Omental fat pad (tissue), 4 donors: Measurements from ENCODE around the gene NOMO1.

DNA sequence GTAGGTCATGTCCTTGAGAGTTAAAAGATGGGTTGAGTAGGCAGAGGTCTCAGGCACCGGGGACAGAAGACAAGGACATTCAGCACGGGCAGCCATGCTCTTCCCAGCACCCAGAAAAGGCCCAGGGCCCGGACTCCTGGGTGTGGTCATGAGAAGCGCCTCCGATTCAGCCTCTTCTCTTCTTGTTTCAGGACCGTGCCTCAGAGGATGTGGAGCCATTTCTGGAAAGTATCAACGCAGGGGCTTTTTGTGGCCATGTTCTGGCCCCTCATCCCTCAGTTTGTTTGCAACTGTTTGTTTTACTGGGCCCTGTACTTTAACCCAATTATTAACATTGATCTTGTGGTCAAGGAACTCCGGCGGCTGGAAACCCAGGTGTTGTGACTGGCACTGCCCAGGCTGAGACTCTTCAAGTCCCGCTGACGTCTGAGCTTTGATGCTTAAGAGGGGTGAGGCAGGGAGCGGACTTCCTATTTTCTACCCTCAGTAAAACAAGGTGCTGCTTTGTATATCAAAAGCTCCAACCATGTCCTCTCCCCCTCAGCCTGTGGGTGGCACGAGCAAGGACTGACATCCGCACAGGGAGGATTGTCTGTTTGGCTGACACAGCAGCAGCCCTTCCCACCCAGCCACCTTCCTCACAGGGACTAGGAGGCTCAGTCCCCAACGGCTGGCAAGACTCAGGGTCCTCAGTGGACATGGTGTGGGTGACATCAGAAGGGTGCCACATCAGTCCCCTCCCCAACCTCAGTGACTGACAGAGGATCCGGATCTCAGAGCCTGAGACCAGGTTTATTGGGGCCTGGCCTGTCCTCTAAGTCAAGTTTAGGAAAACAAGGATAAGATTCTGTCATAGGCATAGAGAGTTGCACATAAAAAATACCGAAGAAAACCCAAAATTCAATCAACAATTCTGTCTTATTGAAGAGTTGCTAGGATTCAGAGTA lies 26.4 kb downstream of the PLA2G10 start:
- PRO-cap, result no peak
- RAMPAGE, long total RNA, 4 experiments, result no peak in any of the 4 experiments

GRCh38 chr16:14833494-14833900 lies at the start of gene NOMO1:
Gene NOMO1 (plus strand): TSS chr16:14833721.
- PRO-cap, result no peak
- RAMPAGE, long total RNA, 4 experiments, result no peak in any of the 4 experiments

DNA sequence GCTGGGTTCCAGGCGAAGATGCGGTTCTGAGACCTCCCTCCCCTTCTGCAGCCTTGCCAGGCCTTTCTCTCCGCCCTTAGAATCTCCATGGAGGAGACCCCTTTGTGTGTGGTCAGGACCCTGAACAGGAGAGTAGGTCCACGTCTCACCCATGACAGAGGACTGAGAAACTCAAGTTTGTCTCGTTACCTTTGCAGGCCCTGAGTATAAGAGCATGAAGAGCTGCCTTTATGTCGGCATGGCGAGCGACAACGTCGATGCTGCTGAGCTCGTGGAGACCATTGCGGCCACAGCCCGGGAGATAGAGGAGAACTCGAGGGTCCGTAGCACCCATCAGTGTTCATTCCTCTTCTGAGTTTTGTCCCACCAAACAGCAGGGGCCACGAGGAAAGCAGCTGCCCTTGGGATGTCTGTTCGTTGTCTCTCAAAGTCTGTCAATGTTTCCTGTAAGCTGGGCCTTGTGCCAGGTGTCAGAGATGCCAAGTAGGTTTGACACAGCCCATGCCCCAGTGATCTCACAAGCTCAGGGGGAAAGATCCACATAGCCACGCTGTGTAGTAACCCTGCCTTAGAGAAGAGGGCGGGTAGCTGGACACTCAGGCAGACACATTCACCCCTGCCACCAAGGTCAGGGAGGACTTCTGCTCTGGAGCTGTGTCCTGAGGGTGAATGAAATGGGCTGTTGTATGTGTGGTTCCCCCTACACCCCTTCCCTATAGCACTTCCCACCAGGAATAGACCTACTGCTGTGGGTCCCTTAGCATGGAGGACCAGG lies 22.6 kb downstream of the NTAN1 start:
- PRO-cap, result no peak
- RAMPAGE, long total RNA, 4 experiments, result no peak in any of the 4 experiments

- PRO-cap, result no peak
- RAMPAGE, long total RNA, 4 experiments, result no peak in any of the 4 experiments
These were observed 806 bp downstream of the NTAN1 start for GRCh38 chr16:15054893-15055642.

DNA sequence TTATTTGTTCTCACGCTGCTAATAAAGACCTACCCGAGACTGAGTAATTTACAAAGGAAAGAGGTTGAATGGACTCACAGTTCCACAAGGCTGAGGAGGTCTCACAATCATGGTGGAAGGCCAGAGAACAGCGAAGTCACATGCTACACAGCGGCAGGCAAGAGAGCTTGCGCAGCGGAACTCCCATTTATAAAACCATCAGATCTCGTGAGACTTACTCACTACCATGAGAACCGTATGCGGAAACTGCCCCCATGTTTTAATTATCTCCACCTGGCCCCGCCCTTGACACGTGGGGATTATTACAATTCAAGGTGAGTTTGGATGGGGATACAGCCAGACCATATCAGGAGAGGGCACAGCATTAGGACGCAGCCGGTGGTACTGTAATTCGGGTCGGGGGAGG lies 121.1 kb downstream of the NPIPA5 start:
- PRO-cap, result no peak
- RAMPAGE, long total RNA, 4 experiments, result no peak in any of the 4 experiments

DNA sequence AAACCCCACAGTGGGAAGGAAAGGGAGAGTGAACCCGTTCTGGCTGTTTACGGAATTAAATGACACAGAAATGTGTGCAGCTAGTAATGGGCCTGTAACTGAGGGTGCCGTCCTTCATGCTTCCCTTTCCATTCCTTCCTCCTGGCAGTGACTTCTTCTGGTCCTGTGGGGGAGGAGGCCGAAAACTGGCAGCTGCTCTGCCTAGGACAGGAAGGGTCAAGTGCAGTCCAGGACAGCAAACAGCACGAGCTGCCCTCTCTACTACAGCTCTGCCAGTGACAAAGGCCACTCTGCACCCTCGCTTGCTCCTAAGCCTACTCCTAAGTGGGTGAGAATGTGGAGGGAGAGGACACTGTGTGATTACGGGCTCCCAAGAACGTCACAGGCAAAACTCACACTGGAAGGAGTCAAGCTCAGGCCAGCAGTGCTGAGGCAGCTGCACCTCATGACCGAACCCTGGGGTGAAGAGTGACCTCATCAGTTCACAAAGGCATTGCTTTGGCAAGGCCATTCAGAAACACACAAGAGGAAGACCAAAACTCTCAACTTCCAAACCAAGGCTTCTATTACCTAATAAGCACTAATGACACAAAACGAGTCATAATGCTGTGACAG lies 35.3 kb downstream of the MARF1 start:
- PRO-cap, result no peak
- RAMPAGE, long total RNA, 4 experiments, result no peak in any of the 4 experiments

- PRO-cap, result no peak
- RAMPAGE, long total RNA, 4 experiments, result no peak in any of the 4 experiments
These were observed 3.9 kb downstream of the MARF1 start for GRCh38 chr16:15638903-15639648.

DNA sequence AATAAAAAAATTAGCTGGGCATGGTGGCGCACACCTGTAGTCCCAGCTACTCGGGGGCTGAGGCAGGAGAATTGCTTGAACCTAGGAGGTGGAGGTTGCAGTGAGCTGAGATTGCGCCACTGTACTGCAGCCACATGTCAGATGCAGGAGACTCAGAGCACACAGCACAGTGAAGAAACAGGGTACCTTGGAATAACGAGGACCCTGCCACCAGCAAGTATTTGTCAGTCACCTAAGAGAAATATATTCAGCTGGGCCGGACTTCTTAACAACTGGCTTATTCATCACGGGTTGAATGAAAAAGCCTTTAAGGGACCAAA lies 22.2 kb downstream of the NDE1 start:
- PRO-cap, result no peak
- RAMPAGE, long total RNA, 4 experiments, result no peak in any of the 4 experiments

DNA sequence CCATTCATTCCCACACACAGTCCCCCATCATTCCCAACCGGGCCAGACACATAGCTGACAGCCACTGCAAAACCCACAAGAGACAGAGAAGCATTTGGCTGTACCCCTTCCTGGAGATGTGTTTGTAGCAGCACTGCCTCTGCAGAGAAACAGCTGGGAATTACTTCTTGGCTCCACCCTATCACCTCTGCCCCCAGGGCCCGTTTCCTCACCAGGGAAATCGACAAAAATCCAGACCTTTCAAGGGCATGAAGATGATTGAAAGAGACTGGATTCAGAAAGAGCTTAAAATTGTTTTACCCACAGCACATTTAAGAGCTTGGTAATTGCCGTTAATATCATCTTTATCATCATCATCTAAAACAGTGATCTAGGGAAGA lies 46.3 kb downstream of the MYH11 start:
- PRO-cap, result no peak
- RAMPAGE, long total RNA, 4 experiments, result no peak in any of the 4 experiments

DNA sequence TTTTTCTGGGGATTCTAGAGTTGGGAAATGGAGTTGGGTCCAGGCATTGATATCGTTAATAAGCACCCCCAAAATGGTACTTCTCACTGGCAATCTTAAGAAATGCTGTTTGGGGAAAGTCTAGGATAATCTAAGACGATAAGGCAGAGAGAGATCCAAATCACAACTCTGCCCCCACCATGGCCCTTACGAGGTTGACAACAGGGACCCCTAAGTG lies 282 bp downstream of the MYH11 start:
- PRO-cap, result no peak
- RAMPAGE, long total RNA, 4 experiments, result no peak in any of the 4 experiments

- PRO-cap, result no peak
- RAMPAGE, long total RNA, 4 experiments, result no peak in any of the 4 experiments
These were observed 5.3 kb downstream of the ABCC1 start for GRCh38 chr16:15954730-15955133.

GRCh38 chr16:15971913-15972517 lies 22.6 kb downstream of the ABCC1 start:
- PRO-cap, result no peak
- RAMPAGE, long total RNA, 4 experiments, result no peak in any of the 4 experiments

- PRO-cap, result no peak
- RAMPAGE, long total RNA, 4 experiments, result no peak in any of the 4 experiments
These were observed 60.1 kb downstream of the ABCC1 start for GRCh38 chr16:16009204-16010244.

DNA sequence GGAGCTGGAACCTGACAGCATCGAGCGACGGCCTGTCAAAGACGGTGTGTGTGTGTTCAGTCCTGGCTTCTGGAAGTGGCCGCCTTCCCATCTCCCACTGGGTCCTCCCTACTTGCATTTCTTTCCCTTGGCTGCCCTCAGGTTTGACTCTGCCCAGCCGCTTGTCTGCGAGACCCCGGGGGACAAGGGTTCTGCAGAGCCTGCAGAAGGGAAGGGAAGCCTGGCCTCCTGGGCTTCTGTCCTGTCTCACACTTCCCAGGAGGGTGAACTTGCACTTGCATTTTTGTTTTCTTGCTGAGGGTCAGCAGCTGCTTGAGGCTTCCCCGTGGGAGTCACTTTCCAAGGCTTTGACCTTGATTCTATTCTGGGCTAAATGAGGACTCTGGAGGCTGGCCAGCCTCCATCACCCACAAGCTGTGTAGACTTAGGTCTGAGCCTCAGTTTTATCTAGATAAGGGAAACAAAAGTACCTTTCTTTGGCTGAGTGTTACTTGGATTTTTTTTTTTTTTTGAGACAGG lies 122.3 kb downstream of the ABCC1 start:
- PRO-cap, result no peak
- RAMPAGE, long total RNA, 4 experiments, result no peak in any of the 4 experiments

- PRO-cap, result no peak
- RAMPAGE, long total RNA, 4 experiments, result no peak in any of the 4 experiments
These were observed 126.9 kb downstream of the ABCC6 start for GRCh38 chr16:16096232-16097005.

- PRO-cap, result no peak
- RAMPAGE, long total RNA, 4 experiments, result no peak in any of the 4 experiments
These were observed 119.5 kb downstream of the ABCC6 start for GRCh38 chr16:16103737-16104332.

DNA sequence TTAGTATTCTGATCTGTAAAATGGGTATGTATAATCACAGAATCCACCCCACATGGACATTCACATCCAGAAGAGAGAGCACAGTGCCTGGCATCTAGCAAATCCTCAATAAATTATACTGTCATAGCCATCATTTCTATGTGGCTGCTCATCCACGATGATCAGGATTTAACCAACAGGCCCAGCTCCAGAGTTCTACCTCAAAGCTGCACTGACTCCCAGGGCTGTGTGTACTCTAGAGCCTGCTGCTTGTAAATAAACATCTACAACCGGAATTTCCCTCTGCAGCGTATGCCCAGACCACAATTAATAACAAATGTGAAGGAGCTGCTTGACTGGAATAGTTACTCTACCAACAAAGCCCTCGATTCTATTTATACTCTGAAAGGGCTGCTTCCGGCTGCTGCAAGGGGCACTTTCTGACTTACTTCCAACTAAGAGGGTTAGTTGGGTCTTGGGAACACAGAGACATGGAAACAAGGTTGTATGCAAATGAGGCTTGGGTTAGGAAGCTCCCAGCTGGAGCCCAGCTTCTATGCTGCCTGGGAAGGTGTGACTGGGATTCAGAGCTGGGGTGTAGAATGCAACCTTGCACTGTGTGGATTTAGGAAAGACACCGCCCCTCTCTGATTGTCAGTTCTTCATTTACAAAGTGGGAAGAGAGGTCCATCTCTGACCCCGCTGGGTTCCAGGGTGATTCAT lies 265.1 kb downstream of the XYLT1 start:
- PRO-cap, result no peak
- RAMPAGE, long total RNA, 4 experiments, result no peak in any of the 4 experiments

DNA sequence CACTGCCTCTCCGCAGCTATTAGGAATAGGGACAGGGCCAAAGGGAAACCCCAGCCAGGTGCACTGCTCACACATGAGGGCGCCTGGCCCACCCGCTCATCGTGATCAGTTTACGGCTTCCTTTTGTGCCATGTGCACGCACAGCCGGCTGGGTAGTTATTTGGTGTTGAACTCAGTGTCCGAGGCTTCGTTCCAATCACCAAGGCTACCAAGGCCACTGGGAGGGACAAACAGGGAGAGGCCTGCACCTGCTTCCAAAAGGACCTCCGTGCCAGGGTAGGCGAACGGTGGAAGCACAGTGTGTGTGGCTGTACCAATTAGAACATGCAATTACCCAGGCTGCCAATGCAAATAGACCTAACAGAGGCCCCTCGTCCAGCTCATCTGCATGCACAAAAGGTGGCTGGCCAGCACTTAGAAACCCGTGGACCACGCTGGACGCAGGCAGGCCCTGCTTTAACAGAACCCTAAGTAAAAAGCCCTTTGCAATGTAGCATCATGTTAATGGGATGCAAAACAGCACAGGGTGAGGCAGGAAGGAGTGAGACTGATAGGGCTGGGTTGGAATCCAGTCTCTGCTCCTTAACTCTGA lies 204.1 kb downstream of the XYLT1 start:
- PRO-cap, result no peak
- RAMPAGE, long total RNA, 4 experiments, result no peak in any of the 4 experiments

GRCh38 chr16:17277760-17278331 lies 192.9 kb downstream of the XYLT1 start:
- PRO-cap, result no peak
- RAMPAGE, long total RNA, 4 experiments, result no peak in any of the 4 experiments

DNA sequence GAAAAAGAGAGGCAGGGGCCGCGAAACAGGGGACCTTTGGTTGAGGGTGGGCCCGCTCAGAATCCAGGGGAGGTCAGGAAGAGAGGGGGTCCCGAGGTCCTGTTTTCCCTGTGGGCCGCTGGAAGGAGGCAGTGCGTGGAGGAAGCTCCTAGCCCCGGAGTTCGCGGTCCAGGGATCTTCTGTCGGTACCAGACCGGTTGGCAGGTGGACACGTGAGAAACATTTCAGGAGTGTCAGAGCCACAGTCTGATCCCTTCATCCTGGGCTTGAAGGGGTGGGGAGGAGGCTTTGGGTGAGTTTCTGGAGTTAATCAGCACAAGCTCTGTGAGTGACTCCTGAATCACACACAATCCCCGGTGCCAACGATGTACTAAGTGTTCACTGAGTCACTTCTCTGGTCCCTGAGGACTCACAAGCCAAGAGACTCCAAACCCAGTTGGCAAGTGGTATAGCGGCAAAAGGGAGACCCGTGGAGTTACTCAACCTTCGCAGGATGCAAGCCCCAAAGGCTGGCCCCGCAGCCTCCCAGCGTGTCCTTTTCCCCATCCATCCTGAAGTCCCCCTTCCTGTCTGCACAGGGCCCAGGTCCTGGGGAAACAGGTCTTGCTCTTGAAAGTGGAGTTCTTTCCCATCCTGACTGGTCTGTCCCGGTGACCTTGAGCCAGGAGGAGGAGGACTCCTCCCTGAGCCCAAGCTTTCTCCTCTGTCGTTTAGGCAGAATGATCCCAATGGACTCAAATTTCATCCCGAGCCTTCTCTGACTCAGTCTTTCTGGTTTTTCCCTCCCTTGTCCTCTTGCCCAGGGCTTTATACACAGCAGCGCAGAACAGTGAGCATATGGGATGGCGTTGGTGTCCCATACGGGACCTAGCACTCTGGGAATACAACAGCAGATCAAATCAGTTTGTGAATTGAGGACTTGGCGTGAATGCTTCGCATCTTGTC lies 650 bp upstream of the XYLT1 start:
- PRO-cap, result no peak
- RAMPAGE, long total RNA, 4 experiments, result no peak in any of the 4 experiments